LUHMES (cell line): ENCODE measurements around a stretch of chr6.

GRCh38 chr6:111536593-111537284, 53.7 kb upstream of the REV3L start:
- PRO-cap = no peak

DNA sequence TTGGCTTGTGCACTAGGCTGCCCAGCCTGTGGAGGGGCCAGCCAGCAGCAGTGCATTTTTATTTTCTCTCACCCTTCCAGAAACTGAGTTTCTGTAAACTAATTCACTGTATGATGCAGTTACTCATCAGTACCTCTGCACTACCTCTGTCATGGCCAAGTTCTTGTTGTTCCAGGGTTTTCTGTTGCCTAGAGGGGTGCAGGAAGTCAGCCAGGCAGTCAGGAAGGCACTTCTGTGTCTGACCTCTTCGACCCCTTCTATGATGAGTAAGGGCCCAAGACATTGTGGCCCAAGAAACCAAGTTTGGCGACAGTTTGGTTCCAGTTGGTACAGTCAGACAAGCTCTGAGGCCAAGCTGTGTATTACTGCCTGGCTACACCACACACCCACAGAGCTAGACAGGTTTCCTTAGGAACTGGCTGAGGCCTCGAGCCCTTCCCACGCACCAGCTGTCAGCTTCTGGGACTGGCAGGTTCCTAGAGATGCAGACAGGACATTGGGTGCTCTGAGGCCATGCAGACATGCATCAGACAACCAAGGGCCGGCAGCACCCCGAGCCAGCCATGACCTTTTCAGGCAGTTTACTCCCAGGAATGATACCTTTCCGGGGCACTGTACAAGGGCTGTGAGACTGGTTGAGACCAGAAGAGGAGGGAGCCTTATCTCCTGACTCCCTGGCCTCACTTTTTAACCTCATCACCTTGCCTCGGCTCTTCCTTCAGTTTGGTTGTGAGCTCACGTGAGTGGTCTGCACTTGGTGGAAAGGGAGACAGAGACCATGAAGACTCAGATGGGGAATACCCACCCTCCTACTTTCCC, 41.1 kb downstream of the TRAF3IP2 start:
- PRO-cap = no peak

GRCh38 chr6:111576171-111576807, 29.4 kb downstream of the TRAF3IP2 start:
- PRO-cap = no peak

- PRO-cap = no peak
Observed at GRCh38 chr6:111589274-111590068, 16.2 kb downstream of the TRAF3IP2 start.

DNA sequence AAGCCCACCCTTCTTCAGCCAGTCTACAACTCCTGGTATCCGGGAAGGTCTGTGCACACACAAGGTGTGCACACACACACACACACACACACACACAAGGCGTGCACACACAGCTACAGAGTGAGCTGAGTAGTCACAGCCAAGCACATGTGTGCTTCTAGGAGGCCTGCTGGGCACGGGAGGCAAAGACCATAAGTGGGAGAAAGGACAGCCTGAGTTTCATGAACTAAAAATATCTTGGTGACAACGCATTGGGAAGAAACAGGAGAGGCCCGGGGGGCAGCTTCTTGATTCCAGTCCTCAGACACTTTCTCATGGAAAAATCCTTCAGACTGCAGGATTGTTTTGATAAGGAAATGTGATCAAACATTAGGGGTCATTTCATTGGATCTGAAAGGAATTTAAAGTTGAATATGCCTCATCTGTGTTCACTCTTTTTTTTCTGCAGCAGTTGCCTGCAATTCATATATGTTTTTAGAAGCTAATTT, 2.6 kb downstream of the TRAF3IP2 start:
- PRO-cap = bidirectional peak, plus-strand start at position 306 of the sequence, minus-strand start at position 159 of the sequence

- PRO-cap = no peak
Observed at GRCh38 chr6:111626033-111626427, 20.4 kb upstream of the TRAF3IP2 start.

- PRO-cap = no peak
Observed at GRCh38 chr6:111760044-111760901, 113.0 kb downstream of the FYN start.

DNA sequence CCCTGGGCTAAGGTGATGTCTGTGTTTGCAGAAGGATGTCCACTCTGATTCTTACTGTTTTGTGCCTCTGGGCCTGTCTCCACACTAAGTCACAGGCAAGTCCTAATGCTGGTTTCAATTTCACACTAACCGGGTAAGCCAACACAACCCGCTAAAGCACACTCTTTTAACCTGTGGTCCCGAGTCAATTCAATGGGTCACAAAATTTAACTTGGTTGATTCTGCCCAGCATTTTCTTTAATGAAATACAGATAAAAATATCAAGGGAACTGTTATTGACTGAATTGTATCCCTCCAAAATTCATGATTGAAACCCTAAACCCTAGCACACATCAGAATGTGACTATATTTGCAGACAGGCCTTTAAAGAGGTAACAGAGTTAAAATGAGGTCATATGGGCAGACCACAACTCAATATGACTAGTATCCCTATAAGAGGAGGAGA, 78.4 kb downstream of the FYN start:
- PRO-cap = no peak

DNA sequence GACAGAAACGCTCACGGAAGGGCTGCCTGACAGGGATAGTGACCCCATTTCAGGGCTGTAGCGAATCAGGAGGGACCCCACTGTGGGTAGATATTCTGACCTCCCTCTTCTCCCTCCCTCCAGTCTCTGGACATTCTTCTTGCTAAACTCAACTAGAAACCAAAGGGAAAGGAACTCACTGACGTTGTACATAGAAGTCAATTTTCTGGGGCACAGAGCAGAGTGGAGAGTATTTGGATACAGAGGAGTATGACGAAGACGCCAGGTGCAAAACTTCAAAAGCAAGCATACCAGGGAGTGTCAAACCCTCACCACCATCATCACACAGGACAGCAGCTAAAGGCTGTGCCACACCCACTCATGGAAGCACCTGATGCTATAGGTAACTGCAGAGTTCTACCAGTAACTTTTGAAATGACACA, 64.8 kb downstream of the FYN start:
- PRO-cap = no peak

DNA sequence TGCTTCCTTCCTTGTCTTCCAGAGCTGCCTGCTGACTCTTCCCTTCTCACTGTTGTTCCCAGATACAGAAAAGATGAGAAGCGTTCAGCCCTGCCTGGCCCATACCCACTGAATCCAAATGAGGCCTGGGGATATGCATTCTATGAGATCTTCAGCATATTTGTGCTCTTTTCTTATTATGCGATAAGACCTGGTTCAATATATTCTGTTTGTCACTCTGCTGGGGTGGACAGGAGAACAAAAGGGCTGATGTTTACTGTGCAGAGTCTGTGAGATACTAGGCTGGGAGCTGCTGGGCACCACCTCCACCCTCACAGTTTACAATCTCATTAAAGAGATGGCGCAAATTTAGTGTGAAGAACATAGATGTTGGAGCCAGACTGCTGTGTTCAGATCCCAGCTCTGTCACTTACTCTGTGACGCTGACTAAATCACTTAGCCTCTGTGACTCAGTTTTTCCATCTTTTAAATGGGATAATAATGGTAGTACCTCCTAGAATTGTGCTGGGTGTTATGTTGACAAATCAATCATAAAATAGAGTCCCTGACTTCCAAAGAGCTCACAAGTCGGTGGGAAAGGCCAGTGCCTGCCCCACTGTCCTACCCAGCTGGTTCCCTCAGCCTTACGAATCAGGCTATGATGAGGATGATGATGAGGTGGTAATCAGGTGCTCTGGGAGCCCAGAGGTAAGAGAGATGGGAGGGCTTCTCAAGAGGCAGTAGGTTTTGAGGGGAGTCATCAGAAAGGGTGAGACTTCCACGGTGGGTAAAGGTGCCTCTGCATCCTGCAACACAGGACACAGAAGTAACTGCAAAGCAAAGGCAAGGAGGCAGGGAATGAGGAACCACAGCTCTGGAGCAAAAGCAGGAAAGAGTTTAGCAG, 9.1 kb downstream of the FYN start:
- PRO-cap = no peak

- PRO-cap = no peak
Observed at GRCh38 chr6:111990266-111990673, 63.6 kb upstream of the CCN6 start.

DNA sequence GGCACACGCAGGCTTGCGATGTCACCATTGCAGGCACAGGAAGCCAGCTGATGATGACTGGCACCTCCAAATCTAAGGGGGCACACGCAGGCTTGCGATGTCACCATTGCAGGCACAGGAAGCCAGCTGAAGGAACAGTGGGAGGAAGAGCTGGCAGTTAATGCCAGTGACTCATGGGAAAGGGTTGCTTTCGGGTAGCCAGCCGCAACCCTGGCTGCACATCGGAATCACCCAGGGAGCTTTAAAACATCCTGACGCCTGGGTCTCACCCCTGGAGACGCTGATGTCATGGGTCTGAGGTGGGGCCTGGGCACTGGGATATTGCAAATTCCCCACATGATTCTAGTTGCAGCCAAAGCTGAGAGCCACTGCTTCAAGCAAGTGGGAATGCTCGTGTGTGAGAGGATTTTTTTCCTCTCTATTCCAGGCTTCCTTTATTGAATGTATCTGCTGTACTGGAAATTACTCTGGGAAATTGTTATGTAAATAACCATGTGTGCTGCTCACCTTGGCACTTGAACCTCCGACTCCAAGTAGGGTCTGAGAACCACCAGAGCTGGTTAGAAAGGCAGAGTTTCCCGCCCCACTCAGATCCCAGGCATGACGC, 16.0 kb upstream of the CCN6 start:
- PRO-cap = no peak

- PRO-cap = no peak
Observed at GRCh38 chr6:112149712-112150355, 62.4 kb downstream of the FAM229B start.

DNA sequence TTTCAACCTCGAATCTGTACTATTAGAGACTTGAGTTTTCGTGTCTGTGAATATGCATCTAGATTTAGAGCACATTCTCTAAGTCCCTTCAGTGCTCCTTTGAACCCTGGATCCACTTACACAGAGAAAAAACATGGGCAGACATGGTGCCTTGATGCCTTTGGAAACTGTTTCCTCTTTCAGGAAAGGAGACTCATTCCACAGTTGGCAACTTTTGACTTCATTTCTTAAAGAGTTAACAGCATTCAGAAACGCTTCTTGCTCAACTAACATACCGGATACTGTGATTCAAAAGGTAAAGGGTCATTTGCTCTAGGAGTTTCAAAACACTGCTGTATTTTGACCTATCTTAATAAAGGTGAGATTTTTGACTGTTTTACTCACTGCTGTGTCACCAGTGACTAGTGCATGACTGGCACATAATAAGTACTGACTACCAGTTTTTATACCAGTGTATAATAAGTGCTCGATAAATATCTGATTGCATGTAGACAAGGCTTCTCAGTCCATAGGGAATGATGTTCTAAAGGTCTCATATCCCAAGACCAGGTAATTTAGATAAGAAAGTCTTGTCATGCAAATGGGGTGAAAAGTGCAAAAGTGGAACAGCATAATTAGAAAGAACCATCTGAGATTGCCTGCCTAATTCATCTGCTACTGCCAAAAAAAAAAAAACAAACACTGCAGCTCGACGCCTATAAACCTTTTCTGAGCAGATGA, 50.4 kb downstream of the LAMA4 start:
- PRO-cap = no peak

DNA sequence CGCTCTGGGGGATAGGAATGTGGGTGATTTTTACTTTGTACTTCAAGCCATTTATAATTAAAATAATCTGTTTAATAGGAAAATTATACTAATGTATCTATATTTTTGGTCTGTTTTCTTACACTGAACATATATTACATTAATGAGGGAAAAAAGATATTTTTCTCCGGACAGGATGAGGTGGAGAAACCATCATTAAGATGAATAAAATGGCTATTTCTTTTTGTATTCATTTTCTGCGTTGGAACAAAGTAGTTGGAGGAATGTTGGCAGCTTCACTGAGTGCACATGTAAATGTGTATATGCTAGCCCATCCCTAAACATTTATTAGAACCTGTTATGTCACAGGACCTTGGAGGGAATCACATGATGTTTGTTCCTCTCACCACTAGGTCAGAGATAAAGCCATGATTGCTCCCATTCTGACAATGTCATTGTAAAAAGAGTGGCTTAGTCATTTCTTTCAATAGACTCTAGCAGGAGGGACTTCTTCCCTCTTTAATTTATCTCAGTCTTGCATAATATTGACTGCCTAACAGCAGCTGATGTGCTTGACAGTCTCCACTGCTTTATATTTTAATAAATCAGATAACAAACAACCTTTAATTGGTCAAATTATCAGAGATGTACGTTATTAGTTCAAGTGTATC, 39.8 kb downstream of the LAMA4 start:
- PRO-cap = no peak

DNA sequence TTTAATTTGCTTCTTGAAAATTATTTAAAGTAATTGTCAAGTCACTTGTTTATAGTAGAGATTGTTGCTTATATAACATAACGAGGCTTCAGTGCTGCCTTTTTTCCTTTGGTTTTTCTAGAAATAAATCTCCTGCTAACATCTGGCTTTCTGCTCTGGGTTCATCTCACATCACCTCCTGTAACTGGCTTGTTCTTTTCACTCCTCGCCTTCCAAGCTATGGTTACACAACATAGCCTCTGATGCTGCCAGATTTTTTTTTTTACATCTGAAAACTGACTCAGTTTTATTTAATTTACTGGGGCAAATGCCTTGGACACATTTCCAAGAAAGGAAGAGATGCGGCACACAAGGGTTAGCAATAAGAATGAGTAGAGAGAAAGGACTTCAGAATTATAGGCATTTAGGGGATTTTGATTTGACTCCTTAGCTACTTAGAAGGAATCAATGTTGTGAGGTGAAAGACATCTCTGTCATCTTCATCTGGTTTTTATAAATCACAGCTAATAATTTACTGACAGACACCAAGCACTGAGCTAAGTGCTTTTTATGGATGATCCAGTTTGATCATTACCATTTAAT, 31.3 kb downstream of the LAMA4 start:
- PRO-cap = no peak

DNA sequence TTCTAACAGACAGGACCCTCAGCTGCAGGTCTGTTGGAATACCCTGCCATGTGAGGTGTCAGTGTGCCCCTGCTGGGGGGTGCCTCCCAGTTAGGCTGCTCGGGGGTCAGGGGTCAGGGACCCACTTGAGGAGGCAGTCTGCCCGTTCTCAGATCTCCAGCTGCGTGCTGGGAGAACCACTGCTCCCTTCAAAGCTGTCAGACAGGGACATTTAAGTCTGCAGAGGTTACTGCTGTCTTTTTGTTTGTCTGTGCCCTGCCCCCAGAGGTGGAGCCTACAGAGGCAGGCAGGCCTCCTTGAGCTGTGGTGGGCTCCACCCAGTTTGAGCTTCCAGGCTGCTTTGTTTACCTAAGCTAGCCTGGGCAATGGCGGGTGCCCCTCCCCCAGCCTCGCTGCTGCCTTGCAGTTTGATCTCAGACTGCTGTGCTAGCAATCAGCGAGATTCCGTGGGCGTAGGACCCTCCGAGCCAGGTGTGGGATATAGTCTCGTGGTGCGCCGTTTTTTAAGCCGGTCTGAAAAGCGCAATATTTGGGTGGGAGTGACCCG, 572.5 kb downstream of the RFPL4B start:
- PRO-cap = no peak

GRCh38 chr6:113433119-113433556, 424.0 kb upstream of the MARCKS start:
- PRO-cap = no peak

- PRO-cap = bidirectional peak, plus-strand start at chr6:113564998, minus-strand start at chr6:113564661
Observed at GRCh38 chr6:113564431-113565209, 292.5 kb upstream of the MARCKS start.

- PRO-cap = no peak
Observed at GRCh38 chr6:113873068-113873578, 16.0 kb downstream of the MARCKS start.